Liver (tissue), 9 donors: ENCODE measurements around the gene STPG4.

DNA sequence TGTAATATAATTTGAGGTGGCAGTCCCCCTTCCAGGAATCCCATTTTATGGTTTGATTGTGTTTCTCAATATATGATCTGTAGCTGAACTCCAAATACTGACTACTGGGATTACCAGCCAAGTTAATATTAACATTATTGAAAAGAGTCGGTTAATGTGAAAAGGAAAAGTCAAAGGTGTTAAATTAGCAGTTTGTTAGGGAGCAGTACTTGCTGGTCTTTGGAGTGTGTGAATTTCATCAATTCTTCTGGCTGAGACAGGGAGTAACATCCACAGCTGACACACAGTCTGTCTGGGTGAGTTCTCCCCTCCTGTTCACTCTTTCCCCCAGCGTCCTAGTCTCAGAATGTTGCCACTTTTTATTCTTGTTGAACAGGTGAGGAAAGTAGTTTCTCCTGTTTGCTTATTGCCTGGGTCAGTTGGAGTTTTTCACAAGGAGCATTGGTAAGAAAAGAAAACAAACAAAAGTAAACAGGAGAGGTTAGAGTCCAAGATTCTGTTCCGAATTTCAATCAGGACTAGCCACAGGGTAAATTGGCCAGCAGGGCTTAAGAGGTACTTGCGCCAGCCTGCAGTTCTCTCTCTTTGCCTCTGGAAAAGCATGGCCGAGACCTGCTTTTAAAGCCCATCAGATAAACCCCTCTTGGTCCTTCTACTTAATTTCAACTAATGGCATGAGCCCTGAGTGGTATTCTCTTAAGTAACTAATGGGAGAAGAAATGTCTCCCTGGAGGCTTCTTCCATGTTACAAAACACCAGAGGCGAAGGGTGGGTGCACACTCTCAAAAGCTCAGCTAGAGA is 255.0 kb upstream of the EPAS1 start:
- PRO-cap, 5 experiments = peak in 4 of 5 experiments; most common plus-strand start position 286 of the sequence (in 1); most common minus-strand start position 324 of the sequence (in 2)
- RAMPAGE, long total RNA, 2 experiments = no peak in any of the 2 experiments
- RRBS = no CpG with 5 or more reads among the region's 6 CpGs

GRCh38 chr2:46257289-46257901 is 39.8 kb upstream of the EPAS1 start:
- PRO-cap, 5 experiments = peak in 1 of 5 experiments; most common plus-strand start chr2:46257699 (in 1)
- RAMPAGE, long total RNA, 2 experiments = no peak in any of the 2 experiments
- RRBS = no CpG with 5 or more reads among the region's 5 CpGs

DNA sequence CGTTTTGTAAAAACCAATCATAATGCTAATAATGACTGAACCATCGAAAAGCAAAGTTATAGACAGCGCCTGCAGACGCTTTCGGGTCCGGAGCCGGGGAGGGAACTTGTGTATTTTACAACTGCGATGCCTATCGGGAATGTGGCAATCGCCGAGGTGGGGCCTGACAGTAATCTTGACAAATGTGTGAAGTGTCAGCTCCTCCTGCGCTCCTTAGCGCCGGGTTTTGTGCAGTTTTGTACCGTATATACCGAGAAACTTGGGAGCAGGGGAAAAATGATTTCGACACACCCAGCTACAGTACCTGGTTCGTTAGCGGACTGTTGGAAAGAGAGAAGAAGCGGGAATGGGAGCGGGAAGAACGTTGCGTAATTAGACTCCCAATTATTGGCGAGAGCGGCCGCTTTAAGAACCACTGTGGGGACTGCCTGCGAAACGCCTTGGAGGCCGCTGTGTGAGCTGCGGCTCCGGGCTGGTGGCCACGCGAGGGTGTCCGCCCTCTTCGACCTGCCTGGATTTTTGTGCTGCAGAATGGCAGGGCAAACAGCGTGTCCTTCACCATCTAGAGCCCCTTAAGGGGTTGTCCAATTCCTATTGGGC is 2.4 kb downstream of the EPAS1 start:
- PRO-cap, 5 experiments = peak in 5 of 5 experiments; most common plus-strand start position 415 of the sequence (in 4); most common minus-strand start position 426 of the sequence (in 3)
- RAMPAGE, long total RNA, 2 experiments = no peak in any of the 2 experiments
- RRBS = no CpG with 5 or more reads among the region's 36 CpGs

GRCh38 chr2:46381848-46382243 is 84.6 kb downstream of the EPAS1 start:
- PRO-cap, 5 experiments = no peak in any of the 5 experiments
- RAMPAGE, long total RNA, 2 experiments = no peak in any of the 2 experiments
- RRBS = no CpG with 5 or more reads among the region's 8 CpGs

- PRO-cap, 5 experiments = no peak in any of the 5 experiments
- RAMPAGE, long total RNA, 2 experiments = no peak in any of the 2 experiments
- RRBS = no CpG with 5 or more reads among the region's 3 CpGs
These were observed 82.8 kb upstream of the RHOQ start for GRCh38 chr2:46459549-46459753.

DNA sequence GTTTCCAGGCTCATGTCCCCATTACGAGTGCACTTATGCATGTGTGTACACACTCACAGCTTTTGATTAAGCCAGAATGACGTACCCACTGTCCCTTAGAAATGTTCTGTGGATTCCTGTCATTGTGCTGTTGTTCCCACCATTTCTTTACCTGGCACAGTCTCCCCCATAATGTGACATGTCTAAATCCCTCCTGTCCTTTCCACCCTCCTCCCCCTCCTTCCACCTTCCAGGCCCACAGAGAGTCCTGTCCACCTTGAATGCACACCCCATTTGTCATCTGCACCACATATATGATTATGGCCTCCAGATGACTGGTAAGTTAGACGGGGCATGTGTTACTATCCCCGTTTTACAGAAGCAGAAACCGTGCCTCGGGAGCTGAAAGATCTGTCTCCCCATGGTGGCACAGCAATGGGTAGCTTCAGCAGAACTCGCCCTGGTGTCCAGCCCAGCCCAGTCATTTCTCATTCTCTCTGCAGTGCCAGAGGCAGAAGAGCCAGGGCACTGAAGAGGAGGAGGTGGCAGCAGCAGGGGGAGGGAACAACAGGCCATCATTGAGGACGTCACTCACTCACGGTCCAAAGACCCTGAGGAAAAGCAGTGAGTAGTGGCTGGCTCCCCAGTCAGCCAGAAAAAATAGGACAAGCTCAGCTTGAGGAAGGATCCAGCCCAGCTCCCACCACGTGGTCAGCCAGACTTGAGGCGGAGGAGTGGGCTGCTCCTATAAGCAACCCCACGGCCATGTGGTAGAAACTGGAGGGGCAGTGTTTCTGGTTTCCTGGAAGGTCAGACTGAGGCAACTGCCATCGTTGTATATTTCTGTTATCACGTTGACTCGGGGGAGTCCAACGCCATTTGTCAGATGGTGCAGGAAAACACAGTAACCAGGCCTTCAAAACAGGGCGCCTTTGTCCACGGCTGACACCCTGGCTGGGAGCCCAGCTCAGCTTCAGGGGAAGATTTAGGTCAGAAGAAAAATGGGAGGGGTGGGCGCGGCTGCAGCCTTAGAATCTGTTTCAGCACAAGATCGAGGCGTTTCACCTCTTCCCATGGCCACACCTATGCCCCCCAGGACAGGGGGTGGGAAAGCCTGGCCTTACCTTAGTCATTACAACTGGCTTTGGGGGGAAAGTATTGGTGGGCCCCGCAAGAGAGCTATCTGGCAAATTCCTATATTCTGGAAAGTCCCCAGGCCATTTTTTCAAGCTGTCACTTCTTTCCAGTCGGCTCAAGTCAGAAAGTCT is 82.0 kb upstream of the RHOQ start:
- PRO-cap, 5 experiments = no peak in any of the 5 experiments
- RAMPAGE, long total RNA, 2 experiments = no peak in any of the 2 experiments
- RRBS = no CpG with 5 or more reads among the region's 24 CpGs

DNA sequence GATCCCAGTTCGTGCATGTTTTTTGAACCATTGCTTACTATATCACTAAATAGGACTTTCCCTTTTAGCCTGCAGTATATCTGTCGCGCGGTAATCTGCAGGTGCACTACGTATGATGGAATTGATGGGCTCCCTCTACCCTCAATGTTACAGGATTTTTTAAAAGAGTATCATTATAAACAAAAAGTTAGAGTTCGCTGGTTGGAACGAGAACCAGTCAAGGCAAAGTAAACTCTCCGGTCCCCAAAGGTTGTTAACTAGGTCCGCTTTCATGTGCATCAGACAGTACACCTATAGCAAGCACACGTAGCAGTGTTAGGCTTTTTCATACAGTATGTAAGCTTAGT is 60.8 kb downstream of the SOCS5 start:
- PRO-cap, 5 experiments = no peak in any of the 5 experiments
- RAMPAGE, long total RNA, 2 experiments = no peak in any of the 2 experiments
- RRBS = no CpG with 5 or more reads among the region's 10 CpGs

- PRO-cap, 5 experiments = no peak in any of the 5 experiments
- RAMPAGE, long total RNA, 2 experiments = no peak in any of the 2 experiments
- RRBS = no CpG with 5 or more reads among the region's 1 CpG
These were observed 1.2 kb downstream of the TTC7A start for GRCh38 chr2:46942351-46942526.

GRCh38 chr2:46957293-46957997 is 16.4 kb downstream of the TTC7A start:
- PRO-cap, 5 experiments = no peak in any of the 5 experiments
- RAMPAGE, long total RNA, 2 experiments = no peak in any of the 2 experiments
- RRBS = no CpG with 5 or more reads among the region's 7 CpGs

- PRO-cap, 5 experiments = no peak in any of the 5 experiments
- RAMPAGE, long total RNA, 2 experiments = no peak in any of the 2 experiments
- RRBS = no CpG with 5 or more reads among the region's 5 CpGs
These were observed 56.9 kb downstream of the TTC7A start for GRCh38 chr2:46997908-46998362.

GRCh38 chr2:47043944-47044918 is 103.2 kb downstream of the TTC7A start:
- PRO-cap, 5 experiments = no peak in any of the 5 experiments
- RAMPAGE, long total RNA, 2 experiments = no peak in any of the 2 experiments
- RRBS = no CpG with 5 or more reads among the region's 10 CpGs

GRCh38 chr2:47054239-47055188 is 100.6 kb downstream of the STPG4 start:
- PRO-cap, 5 experiments = no peak in any of the 5 experiments
- RAMPAGE, long total RNA, 2 experiments = no peak in any of the 2 experiments
- RRBS = no CpG with 5 or more reads among the region's 15 CpGs

- PRO-cap, 5 experiments = no peak in any of the 5 experiments
- RAMPAGE, long total RNA, 2 experiments = no peak in any of the 2 experiments
- RRBS = no CpG with 5 or more reads among the region's 7 CpGs
These were observed 77.5 kb downstream of the STPG4 start for GRCh38 chr2:47077596-47078064.

DNA sequence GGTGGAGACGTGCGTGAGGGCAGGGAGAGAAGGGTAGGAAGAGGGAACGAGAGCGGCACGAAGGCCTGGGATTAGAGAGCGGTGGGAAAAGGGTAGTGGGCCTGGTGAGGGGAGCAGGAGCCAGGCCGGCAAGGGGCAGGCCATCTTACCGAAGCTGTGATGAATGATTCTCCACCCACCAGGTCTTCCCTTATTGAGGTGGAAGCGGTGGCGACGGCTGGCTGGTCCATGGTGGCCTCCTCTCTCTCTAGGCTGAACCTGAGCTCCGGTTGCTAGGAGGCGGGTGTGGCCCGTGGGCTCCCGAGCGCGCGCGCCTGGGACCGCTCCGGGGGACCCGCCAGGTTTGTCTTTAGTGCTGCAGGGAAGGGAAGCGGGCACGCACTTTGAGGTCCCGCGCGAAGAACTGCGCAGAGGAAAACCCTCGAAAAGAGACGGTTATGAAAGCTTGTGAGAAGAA is at the start of gene STPG4:
Gene STPG4, minus strand, starts transcription at position 287 of the 457 bp plus-strand sequence.
- PRO-cap, 5 experiments = no peak in any of the 5 experiments
- RAMPAGE, long total RNA, 2 experiments = no peak in any of the 2 experiments
- RRBS = 97% methylated on average over 10 of the region's 30 CpGs

DNA sequence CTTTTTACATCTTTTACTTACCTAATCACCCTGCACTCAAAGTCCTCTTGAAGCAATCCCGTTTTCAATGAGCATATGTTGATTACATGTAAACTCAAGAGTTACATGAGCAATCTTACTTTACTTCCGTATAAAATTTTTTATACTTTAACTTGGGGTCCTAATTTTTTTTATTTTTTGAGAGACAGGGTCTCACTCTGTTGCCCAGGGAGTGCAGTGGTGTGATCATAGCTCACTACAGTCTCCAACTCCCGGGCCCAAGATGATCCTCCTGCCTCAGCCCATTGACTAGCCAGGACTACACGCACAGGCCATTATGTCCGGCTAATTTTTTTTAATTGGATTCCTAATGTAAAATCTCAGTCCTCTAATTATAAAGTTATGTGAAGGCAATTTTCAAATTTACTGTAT is 2.2 kb downstream of the CALM2 start:
- PRO-cap, 5 experiments = no peak in any of the 5 experiments
- RAMPAGE, long total RNA, 2 experiments = no peak in any of the 2 experiments
- RRBS = 13% methylated on average over 2 of the region's 5 CpGs

DNA sequence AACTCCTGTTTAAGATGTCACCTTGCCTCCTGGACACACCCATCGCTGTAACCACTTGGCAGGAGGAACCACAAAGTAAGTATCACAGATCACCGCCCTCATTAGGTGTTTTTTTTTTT is 1.5 kb downstream of the CALM2 start:
- PRO-cap, 5 experiments = peak in 1 of 5 experiments; most common minus-strand start position 47 of the sequence (in 1)
- RAMPAGE, long total RNA, 2 experiments = no peak in any of the 2 experiments
- RRBS = no CpG with 5 or more reads among the region's 2 CpGs

- PRO-cap, 5 experiments = no peak in any of the 5 experiments
- RAMPAGE, long total RNA, 2 experiments = no peak in any of the 2 experiments
- RRBS = no CpG with 5 or more reads among the region's 4 CpGs
These were observed 49.8 kb upstream of the CALM2 start for GRCh38 chr2:47226026-47226581.

GRCh38 chr2:47336213-47336549 is 32.9 kb upstream of the EPCAM start:
- PRO-cap, 5 experiments = no peak in any of the 5 experiments
- RAMPAGE, long total RNA, 2 experiments = no peak in any of the 2 experiments
- RRBS = no CpG with 5 or more reads among the region's 2 CpGs

- PRO-cap, 5 experiments = no peak in any of the 5 experiments
- RAMPAGE, long total RNA, 2 experiments = no peak in any of the 2 experiments
- RRBS = no CpG with 5 or more reads among the region's 9 CpGs
These were observed 22.4 kb upstream of the EPCAM start for GRCh38 chr2:47346616-47347125.

DNA sequence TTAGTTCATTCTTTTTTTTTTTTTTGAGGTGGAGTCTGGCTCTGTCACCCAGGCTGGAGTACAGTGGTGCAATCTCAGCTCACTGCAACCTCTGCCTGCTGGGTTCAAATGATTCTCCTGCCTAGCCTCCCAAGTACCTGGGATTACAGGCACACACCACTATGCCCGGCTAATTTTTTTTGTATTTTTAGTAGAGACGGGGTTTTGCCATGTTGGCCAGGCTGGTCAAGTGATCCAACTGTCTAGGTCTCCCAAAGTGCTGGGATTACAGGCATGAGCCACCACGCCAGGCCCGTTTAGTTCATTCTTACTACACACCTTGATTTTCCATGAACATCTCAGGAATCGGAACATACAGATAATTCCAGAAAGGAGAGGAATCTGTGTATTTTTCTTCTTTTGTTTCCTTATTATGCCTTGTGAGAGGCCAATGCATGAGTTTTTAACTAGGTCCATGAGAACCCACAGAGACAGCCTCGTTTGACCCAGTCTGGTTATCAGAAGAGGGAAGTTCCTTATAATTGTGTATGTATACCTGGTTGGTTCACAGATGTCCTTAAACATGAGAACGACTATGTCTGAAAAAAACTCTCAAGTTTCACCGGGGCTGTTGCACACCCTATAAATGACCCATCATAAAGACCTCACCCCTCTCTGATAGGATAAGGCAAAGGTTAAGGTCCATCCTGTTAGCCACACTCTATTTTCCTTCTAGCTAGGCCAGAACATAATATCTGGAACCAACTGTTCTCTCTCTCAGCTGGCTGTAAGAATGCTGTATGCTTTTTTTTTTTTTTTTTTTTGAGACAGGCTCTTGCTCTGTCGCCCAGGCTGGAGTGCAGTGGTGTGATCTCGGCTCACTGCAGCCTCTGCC is 9.0 kb upstream of the EPCAM start:
- PRO-cap, 5 experiments = no peak in any of the 5 experiments
- RAMPAGE, long total RNA, 2 experiments = no peak in any of the 2 experiments
- RRBS = no CpG with 5 or more reads among the region's 10 CpGs